Cardiac ventricle fibroblast (primary cell): Measurements from ENCODE around the genes PKD1L1 and SUN3.

GRCh38 chr7:47276206-47276699 lies 305.7 kb downstream of the TNS3 start:
- RAMPAGE, long total RNA, result no peak

GRCh38 chr7:47336657-47337644 lies 245.0 kb downstream of the TNS3 start:
- RAMPAGE, long total RNA, result no peak

- RAMPAGE, long total RNA, result no peak
These were observed 178.7 kb downstream of the TNS3 start for GRCh38 chr7:47402844-47403985.

DNA sequence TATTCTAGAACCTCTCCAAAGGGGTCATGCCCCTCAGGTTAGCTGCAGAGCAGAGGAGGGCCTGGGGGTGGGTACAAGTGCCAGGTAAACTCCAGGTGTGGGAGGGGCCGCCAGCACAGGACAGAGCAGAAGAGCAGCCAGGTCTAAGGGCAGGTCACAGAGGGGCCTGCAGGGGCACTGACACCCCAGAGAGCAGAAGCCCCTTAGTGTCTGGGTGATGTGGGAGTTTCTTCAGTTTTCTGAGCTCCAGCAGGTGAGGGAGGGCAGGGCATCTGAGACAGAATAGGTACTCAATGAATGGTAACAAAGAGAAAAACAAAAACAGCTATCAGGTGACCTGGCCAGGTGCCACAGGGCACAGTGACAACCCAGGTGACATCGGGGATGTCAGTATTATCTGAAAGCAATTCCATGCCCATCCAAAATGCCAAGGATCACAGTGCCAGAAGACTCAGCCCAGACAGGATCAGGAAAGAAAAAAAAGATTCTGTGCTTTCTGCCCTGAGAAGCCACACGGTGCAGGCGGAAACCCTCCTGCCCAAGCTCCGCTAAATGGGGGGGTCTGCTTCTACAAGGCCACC lies 104.5 kb downstream of the TNS3 start:
- RAMPAGE, long total RNA, result no peak

DNA sequence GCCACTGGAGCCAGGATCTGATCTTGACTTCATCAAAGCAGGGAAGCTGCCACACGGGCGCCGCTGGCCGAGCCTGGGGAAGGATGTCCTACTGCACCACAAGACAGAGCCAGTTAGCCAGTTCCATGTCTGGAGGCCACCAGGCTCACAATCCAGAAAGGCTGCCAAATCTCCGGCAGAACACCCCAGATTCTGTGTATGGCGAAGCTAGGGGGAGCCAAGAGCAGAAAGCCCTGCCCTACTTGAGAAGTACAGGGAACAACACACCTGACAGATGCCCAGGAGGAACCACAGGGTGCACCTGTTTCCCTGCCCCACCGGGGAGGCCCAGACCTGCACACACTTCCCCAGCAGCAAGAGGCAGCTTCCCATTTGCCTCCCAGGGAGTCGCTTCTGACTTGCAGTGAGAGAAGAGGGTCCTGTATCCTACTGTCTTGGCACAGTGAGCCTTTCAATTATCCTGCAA lies 101.9 kb downstream of the TNS3 start:
- RAMPAGE, long total RNA, result no peak

DNA sequence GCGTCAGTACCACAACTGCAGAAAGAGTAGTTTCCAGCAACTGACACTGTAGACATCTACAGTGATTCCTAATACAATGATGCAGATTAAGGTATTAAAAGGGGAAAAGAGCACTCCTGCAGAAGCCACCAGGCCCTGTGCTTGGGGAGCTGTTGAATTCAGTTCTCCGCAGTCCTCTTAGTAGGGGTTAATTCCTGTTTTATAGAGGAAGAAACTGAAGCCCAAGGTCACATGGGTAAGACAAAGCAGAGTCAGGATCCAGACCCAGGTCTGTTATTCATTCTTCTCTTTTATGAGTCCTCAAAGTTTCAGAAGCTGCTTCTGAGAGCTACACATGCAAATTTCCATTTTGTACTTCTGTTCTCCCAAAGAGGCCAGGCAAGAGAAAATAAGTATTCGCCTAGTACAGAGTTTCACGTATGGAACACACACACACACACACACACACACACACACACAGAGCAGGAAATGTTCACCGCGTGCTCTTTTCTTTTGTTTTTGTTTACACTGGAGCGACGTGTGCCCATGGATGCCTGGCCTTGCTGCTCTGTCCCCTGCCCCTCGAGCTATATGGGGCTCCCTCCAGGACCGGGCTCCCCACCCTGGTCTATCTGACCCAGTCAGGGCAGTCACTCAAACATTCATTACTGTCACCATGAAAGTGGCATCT lies 84.5 kb downstream of the TNS3 start:
- RAMPAGE, long total RNA, result no peak

DNA sequence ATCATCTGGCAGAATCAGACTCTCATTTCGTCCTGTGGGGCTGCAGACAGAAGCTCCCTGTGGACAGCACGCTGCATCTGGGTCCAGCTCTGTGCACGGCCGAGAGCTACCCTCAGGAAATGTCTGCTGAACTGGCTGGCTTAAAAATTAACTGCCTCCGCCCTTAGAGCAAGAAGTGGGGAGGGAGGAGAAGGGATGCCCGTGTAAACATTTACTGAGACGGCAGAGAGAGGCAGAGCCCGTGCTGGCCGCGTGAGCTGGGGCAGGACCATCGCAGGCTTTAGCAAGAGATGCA lies 81.8 kb downstream of the TNS3 start:
- RAMPAGE, long total RNA, result no peak

DNA sequence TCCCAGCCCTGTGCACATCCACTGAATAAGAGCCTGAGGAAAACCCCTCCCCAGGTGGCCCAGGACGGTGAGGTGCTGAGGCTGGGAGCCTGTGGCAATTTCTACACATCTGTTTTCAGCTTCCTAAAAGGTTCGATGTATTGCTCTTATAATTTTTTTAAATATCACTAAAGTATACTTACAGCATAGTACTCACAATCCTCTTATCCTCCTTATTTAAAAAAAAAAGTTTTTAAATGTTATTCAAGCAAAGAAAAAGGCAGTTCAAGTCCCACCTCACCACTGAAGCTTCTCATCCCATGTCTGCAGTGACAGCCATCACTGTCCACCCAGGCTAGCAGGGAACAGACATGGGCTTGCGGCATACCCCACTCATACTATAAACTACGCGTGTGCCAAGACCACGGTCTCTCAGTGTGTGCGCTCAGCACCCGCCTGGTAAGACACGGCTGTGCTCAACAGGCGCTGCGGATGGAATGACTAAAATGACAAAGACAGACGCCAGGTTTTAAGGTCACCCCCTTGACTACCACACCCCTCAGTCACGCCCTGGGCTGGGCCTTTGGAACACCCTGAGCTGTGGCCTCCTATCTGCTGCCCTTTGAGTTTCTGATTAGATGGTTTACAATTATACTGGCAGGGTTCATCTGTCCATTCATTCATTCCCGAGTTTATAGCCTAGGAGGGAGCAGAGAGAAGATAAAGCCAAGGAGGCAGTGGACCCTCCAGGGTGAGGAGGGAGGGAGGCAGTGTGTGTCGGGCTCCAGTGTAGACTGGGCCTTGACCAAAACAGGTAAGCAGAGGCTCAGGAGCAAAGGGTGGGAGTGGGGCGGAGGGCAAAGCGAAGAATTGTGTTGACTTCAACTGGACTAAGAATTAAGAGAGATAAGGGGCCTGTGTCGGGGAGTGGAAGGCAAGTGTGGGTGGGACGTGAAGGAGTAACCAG lies 35.2 kb downstream of the TNS3 start:
- RAMPAGE, long total RNA, result no peak

DNA sequence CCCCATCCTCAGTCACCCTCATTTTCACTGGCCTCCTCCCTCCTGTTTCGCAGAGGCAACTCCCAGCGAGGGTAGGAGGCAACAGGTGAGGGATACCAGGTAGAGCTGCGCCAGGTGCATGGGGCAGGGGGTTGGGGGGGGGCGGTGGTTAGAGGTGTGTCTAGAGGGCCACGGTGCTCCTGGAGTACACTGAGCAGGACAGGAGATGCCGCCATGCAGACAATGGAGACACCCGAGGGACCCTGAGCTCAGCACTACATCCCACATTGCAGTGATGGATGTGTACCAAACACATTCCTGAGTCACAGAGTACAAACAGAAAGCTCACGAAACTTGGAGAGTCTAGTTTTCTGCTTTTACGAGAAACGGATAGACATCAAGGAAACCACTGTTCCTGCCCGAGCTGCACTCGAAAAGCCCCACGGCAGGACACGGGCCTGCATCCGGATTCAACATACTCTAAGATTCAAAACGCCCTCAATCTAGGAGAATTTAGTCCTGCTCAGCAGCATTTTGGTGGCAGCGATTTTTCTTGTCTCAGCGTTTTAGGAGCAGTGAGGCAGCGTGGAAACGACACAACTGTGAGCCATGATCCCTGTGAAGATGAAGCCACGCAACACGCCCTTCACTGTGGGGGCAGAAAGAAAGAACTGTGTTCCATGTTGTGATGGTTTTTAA lies 3.3 kb downstream of the TNS3 start:
- RAMPAGE, long total RNA, result no peak

DNA sequence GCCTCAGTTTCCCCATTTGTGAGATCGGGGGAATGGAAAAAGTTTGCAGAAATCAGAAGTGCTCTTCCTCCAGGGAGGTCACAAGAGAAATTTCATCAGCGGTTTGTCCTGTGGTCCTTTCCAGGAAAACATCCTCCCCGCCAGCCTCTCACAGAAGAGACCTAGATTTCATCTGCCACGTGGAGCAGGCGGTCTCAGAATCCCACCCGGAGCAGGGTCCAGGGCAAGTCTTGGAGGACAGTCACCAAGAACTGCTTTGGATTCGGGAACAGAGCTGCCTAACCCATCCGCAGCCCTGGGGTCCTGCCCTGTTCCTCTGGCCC lies 882 bp upstream of the TNS3 start:
- RAMPAGE, long total RNA, result no peak

DNA sequence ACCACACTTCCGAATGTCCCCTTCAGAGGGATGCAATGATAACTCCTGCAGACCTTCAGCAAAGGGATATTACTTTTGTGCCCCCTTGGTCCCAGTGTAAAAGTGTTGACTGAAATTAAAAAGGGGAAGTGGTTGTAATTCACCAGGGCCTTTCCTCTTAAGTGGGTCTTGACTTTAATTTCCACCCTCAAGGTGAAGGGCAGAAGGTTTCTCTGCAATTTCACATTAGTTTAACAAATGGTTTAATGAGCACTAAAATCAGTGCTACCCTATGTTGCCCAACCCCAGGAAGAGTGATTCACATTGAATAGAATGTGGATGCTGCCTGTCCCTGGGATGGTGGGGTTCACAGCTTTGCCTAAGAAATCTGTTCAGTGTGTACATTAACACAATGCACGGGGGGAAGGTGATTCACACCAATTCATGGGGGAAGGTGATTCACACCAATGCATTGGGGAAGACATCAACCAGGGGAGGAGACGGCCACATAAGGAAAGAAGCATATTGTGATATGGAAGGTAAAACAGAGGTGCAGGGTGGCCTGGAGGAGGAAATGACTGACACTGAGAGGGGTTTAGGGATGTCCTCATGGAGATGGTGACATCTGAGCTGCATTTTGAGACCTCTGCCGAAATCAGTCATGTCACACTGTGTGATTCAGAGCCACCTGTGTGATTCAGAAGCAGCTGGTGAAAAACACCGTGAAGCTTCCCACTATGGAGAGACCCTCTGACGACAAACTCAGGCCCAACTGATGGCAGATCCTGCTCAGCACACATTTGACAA lies 19.5 kb upstream of the TNS3 start:
- RAMPAGE, long total RNA, result no peak

DNA sequence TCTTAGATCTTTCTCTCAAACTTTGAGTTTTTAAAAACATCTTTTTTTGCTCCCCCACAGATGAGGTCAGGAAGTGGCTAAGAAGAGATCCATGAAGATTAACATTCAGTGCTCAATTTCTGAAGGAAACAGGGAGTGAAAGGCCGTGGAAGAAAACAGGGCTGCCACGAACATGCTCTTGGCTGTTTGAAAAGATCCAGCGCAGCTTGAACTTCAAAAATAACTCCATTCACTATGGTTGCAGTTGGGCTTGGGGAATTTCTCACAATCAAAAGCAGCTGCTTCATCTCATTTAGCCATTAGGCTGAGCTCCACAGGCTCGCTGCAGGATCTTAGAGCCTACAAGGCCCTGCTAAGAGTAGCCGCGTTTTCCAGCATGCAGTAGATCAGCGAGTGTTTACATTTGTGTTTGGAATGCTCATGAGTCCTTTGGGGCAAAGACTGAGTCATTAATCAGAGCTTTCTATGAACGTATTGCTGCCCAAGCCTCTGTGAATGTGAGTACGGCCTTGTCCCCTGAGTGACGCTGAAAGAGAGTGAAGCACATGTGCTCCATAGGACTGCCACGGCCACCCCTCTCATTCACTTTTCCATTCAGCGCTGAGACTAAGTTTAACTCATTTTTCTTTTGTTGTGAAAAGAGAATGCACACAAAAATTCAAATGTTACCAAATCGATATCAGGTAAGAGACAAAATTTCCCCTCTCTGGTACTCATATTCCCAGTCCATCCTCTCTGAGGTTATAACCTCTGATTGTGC lies 41.3 kb upstream of the TNS3 start:
- RAMPAGE, long total RNA, result no peak

DNA sequence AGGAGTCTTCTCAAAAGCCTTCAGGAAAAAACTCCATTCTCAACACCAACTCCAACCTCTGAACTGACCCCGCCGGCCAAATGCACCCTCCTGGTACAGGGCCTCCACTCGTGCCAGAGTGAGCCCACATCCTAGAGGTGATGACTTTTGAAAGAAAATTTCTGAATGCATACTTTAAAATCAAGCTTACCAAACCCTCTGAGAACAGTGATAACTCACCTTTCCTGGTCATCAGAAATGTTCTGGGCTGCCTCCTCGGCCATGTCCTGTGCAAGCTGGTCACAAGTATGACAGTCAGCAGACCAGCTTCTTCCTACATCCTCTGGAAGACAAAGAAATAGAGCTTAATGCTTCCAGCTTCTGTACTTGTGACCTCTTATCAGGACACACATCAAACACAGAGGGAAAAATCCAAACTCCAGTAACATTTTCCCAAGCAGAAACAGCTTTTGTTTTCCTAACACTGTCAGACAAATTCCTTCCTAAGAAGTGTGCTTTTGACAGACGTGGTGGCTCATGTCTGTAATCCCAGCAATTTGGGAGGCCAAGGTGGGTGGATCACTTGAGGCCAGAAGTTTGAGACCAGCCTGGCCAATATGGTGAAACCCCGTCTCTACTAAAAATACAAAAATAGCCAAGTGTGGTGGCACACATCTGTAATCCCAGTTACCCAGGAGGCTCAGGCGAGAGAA lies at the start of gene PKD1L1:
Gene PKD1L1 (minus strand): TSS at position 289 of the 692 bp plus-strand sequence.
- RAMPAGE, long total RNA, result no peak

- RAMPAGE, long total RNA, result no peak
These were observed at the start of gene SUN3 for GRCh38 chr7:48028856-48029387. TSS of gene SUN3 (minus strand) at chr7:48029107.

DNA sequence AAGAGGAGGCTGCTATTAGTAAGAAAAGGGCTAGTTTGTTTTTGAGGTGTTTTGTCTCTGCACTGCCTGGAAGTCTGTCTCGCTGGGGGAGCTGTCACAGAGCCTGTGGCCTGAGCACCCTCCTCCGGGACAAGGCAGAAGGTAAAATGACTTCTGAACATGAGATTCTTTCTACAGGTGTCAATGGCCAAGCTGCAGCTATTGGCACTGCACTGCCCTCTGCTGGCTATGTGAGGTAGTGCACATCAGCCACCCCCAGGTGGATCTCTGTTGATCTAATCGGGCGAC lies 21.0 kb downstream of the UPP1 start:
- RAMPAGE, long total RNA, result no peak

- RAMPAGE, long total RNA, result no peak
These were observed 29.8 kb downstream of the ABCA13 start for GRCh38 chr7:48200898-48201713.

- RAMPAGE, long total RNA, result no peak
These were observed 30.7 kb downstream of the ABCA13 start for GRCh38 chr7:48201893-48202348.

GRCh38 chr7:49775629-49776254 lies 2.3 kb downstream of the VWC2 start:
- RAMPAGE, long total RNA, result no peak

- RAMPAGE, long total RNA, result no peak
These were observed 60.8 kb downstream of the SPATA48 start for GRCh38 chr7:50156293-50157034.

GRCh38 chr7:50167540-50167985 lies 71.9 kb downstream of the SPATA48 start:
- RAMPAGE, long total RNA, result no peak